H7 (cell line): ENCODE results near the genes FAM107A and FAM3D.

DNA sequence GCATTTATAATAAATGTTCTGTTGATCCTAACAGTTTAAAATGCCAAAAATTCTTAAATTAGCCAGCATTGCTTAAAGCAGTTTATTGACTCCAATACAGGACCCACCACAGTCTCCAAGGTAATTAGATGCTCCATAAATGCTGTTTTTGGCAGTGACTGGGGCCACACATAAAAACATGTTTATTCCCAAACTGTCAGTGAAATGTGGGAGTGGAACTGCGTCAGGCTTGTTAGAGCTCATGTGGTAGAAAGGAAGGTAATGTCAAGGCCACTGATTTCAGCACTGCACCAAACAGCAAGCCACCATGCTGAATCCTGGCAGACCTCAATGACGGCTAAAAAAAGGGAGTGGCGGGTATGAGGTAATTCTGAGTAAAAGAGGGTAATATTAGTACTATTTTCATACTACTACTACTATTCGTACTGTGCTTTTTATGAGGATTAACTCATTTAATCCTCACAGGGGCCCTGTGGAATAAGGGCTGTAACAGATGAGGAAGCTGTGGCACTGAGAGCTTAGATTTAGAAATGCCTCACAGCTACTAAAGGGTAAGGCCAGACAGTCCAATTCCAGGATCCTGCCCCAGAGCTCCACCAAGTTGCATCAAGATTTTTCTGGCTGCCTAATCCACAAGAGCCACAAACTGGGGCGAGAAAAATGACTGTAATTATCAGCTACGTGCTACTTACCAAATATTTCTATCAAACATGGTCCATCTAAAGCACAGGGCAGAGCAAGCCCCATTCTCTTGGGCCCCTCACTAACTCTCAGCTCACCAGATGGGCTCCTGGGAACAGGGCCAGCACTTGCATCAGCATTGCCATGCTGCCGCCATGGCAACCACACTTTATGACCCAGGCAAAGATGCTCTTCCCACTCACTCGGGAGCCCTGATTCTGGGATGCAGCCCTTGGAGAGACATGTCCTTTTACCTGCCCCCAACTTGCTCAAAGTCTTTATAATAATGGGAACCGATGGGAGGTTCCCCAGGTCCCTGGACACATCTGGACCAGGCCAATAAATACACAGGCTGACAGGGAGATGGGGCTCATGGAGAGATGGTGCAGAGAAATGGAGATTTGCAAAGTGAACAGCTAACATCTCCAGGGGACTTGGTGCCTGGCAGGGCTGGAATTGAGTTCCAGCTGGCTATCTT is 83.5 kb upstream of the SPATA12 start:
- RAMPAGE, long total RNA: no peak

GRCh38 chr3:57029716-57030365 is 30.6 kb upstream of the SPATA12 start:
- RAMPAGE, long total RNA: no peak

DNA sequence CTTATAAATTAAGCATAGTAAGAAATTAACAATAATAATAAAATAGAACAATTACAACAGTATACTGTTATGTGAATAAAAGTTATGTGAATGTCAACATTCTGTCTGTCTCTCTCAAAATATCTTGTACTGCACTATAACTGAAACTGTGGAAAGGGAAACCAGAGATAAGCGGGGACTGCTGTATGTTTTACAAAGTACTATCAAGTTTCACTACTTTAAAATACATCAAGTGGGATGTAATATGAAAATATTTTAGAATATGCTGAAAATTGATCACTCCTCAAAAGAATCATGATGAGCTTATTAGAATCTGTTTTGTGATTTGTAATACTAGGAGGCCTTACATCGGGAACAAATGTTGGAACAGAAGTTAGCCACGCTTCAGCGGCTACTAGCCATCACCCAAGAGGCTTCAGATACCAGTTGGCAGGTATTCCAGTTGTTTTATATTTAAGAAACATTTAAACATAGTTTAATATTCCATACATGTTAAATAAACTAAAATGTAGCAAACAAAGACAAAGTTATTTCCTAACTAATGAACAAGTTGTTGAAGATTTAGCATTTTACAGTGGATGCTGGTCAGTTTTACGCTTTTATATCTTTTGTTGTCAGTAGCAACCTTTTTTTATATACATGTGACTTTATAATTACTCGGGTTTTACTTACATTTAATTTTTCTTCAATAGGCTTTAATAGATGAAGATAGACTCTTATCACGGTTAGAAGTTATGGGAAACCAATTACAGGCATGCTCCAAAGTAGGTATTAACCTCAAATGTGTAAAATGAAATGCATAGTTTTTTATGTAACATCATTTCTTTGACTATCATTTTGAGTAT is 101.5 kb downstream of the SLMAP start:
- RAMPAGE, long total RNA: no peak

DNA sequence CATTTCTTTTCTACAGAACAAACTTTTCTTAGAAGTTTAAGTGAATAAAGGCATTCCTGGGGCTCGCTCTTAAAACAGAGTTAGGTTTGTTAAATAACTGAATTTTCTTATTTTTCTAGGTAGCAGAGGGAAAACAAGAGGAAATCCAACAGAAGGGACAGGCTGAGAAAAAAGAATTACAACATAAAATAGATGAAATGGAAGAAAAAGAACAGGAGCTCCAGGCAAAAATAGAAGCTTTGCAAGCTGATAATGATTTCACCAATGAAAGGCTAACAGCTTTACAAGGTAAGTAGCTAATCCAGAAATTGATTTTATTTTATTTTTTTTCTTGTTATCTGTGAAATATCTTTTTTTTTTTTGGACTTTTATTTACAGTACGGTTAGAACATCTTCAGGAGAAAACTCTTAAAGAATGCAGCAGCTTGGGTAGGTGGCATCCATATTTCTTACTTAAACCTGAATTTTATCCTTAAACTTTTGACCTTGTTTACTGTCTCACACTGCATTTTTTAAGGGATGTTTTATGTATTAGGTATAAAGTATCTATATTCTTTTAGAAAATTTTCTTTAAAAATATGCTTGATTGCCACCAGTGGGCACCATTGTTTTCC is 108.4 kb downstream of the SLMAP start:
- RAMPAGE, long total RNA: no peak

- RAMPAGE, long total RNA: no peak
Observed at GRCh38 chr3:58052290-58052873, 44.2 kb downstream of the FLNB start.

DNA sequence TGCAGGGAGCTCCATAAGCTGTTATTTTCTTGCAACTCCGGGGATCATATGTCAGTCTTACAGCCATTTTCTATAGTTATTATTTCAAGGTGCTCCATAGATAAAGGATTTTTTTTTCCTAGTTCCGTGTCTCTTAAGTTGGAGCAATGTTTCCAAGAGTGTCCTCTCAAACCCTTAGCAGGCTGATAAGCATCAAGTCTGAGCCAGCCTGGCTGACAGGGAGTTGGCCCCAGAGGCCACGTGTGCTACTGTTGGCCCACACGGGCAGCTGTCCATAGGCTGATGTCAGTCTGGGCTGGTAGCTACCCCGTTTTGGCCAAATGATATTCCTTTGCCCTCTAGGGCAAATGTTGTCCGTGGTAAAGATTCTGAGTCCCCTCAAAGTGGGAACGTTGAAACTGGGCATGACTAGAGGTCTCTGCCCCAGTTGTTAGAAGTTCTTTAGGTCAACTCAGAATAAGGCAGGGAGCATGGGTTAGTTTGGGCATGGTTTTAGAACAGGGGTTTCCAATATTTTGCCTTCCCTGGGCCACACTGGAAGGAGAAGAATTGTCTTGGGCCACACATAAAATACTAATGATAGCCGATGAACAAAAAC is 99.4 kb downstream of the FLNB start:
- RAMPAGE, long total RNA: no peak

- RAMPAGE, long total RNA: no peak
Observed at GRCh38 chr3:58109106-58109791, 101.0 kb downstream of the FLNB start.

DNA sequence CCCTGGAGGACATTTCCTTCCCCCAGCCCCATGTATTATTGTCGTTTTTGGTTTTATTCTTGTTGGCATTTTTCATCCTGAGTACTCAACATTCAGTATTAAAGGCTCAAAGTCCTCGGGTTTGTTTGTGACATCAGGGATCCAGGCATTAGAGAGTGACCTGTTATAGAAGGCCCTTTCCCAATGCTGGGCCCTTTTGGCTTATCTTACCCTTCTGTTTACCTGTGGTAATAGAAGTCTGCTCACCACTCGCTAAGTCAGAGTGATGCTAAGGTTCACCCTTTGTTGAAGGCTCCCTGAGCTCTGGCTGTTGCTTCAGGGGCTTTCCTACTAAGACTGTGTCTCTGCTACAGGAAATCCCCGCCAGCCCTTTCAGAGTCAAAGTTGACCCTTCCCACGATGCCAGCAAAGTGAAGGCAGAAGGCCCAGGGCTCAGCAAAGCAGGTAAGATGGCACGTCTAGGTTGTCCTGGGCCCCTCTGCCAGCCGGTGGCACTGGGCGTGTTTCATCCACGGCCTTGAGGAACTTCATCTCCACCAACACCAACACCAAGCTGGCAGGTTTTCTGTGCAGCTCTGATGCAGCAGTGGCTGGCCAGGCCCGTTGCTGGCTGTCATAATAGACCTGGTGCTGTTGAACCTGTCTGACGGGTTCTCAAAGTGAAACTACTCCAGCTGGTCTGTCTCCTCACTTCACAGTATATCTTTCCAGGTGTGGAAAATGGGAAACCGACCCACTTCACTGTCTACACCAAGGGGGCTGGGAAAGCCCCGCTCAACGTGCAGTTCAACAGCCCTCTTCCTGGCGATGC is 99.1 kb downstream of the DNASE1L3 start:
- RAMPAGE, long total RNA: no peak

DNA sequence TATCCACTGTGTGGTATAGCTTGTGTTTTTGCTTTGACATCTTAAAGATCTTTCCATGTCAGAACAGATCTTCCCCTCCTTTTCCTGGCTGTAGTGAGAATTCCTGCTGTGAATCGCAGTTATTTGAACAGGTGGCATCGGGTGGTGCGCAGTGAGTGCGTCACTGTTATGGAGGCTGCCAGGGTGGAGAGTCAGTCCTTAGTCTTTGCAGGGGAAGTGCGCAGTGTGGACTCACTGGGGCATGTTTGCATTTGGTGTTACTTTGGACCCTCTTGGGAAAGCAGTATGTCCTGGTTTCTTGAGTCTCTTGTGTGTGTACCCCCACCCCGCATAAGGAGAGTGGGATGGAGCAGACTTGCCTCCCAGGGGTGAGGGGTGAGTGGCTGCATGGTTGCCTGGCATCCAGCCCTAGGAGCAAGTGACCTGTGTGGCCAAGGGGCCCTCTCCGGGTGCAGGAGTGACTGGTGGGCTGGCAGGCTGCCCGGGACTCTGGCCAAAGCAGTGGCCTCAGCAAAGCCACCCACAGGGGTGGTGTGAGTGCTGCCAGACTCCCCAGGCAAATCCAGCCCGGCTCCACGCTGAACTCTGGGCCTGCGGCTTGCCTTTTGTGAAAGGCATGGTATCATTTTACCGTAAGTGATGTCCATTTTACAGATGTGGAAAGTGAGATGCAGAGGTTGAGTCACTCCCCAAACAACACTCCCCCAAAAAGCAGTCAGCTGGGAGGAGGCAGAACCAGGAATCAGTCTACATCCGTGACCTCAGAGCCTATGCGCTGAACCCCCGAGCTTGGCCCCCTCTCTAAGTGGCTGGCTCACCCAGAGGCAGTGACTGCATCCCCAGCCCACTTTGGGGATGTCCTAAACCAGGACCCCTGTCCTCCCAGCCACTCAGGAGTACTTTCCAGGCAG is 46.4 kb downstream of the DNASE1L3 start:
- RAMPAGE, long total RNA: no peak

GRCh38 chr3:58170509-58171392 is 40.0 kb downstream of the DNASE1L3 start:
- RAMPAGE, long total RNA: no peak

DNA sequence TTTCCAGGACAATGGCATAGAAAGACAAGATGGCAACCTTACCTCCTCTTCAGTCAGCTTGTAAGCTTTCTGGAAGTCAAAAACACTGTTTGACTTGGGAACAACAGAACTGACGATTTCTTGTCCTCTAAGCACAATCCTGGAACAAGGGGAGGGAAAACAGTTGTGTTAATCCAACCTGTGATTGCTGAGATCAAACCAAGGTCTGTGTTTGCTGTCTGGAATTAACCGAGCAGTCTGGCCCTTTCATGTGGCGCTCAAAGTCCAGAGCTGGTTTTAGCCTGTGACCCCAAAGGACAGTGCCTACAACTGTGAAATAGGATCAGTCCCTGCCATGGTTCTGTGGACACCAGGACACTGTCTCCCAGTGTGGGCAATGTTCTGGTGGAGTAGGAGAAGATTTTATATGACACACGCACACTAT is 17.5 kb downstream of the DNASE1L3 start:
- RAMPAGE, long total RNA: no peak

- RAMPAGE, long total RNA: no peak
Observed at GRCh38 chr3:58260352-58260817, 22.8 kb downstream of the ABHD6 start.

DNA sequence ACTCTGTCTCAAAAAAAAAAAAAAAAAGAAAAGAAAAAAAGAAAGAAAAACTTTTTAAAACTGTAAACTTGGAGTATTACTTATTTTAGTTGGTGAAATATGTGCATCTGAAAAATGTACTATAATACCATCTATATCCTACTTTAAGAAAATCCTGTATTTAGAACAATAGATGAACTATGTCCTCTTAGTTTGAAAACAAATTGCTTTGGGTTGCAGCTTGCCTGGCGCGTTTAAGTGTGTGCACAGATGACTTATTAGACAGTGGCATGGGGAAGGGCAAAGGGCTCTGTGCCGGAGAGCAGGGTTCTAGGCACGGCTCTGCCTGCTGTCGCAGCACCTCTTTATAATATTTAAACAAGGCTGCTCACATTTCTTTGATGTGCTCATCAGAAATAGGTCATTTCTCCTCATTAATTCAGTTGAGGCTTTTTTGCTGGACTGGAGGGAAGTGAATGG is 10.0 kb downstream of the PXK start:
- RAMPAGE, long total RNA: no peak

GRCh38 chr3:58463491-58464235 is 28.2 kb upstream of the KCTD6 start:
- RAMPAGE, long total RNA: no peak

DNA sequence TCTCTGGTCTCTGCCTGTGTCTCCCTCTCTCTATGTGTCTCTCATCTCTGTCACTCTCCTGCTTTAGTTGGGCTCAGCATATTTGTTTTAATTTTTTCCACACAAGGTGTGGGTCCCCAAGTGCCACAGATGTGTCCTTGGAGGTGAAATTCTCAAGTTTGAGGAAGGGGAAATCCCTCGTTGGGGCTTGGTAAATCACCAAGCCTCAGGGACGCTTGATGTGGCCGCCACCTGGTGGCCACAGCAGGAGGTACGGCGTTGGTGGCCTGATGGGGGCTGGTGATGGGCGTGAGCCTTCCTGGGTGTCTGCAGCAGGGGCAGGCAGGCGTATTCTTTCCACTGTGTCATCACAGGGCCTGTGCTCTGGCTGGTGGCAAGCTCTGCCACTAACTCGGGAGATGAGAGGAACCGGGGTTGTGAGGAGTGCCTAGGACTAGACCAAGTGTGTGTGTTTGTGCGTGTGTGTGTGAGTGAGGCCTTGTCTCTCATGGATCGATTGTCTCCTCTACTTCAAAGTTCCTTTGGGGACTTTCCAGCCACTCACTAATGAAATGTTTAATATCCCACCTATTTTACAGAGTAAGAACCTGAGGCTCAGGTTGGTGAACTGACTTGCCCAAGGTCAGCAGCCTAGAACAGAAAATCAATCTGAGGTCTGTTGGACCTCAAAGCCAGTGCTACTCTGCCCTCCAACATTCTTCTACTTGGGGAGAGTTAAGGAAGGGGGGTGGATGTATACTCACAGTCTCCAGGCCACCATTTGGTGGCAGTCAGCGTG is 4.1 kb downstream of the ACOX2 start:
- RAMPAGE, long total RNA: no peak

GRCh38 chr3:58560820-58561316 is 16.3 kb downstream of the FAM107A start:
- RAMPAGE, long total RNA: no peak

GRCh38 chr3:58577136-58578177 is at the start of gene FAM107A:
TSS of gene FAM107A (minus strand) at chr3:58577391.
- RAMPAGE, long total RNA: no peak

GRCh38 chr3:58625982-58626466 is 40.5 kb downstream of the FAM3D start:
- RAMPAGE, long total RNA: no peak

DNA sequence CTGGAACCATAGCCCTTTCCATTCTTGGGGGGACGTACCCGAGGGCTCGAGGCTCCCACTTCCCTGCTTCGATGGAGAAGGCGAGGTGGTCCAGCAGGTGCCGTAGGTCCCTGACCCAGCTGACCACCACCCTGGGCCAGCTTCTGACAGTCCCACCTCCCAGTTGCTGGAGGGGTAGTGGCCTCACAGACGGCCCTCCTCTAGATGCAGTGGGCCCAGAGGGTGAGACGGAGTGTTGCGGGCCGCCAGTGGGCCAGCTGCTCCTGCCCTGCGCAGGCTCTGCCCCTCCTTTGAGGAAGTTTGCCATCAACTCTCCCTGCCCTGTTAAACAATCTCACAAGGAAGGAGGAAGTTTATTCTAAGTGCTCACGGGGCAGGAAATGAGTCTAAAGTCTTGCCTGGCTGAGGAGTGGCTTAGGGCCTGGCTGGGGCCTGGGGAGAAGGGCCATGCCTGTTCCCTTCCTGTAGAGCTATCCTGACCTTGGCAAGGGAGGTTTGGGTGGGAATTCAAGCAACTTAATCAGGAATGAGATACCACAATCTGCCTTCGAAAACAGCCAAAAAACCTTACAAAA is at the start of gene FAM3D:
FAM3D (minus strand) TSS at position 237 of the 575 bp plus-strand sequence.
- RAMPAGE, long total RNA: no peak

GRCh38 chr3:58668274-58668735 is 1.7 kb upstream of the FAM3D start:
- RAMPAGE, long total RNA: no peak